Hair follicular keratinocyte (primary cell): ENCODE measurements around a stretch of chr2.

DNA sequence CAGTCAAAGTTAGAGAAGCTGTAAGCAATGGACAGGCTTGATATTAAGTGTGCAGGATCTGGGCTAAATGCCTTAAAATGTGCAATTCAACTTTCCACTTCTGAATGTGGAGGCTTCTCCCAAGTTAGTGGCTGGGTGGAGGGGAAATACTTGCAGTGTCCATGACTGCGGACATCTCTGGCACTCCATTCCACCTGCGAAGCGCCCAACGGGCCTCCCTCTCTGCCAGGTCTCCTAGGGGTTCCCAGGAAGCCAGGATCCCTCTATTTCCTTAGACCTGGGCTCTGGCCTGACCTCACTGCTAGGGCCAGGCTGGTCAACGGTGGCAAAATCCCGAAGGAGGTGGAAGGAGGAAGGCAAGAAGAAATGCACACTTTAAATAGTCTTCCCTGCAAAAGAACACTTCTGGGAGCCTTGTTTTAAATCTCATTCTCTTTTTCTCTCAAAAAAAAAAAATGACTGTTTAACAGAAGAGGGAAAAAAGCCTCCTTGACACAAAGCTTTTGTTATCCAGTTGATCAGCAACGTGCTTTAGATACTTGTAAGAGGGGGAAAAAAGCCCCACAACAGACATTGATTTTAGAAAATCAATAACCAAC, 5.1 kb downstream of the ZEB2 start:
- RAMPAGE, long total RNA = no peak

- RAMPAGE, long total RNA = no peak
Measured at GRCh38 chr2:144521391-144522030, 1.6 kb upstream of the ZEB2 start.

DNA sequence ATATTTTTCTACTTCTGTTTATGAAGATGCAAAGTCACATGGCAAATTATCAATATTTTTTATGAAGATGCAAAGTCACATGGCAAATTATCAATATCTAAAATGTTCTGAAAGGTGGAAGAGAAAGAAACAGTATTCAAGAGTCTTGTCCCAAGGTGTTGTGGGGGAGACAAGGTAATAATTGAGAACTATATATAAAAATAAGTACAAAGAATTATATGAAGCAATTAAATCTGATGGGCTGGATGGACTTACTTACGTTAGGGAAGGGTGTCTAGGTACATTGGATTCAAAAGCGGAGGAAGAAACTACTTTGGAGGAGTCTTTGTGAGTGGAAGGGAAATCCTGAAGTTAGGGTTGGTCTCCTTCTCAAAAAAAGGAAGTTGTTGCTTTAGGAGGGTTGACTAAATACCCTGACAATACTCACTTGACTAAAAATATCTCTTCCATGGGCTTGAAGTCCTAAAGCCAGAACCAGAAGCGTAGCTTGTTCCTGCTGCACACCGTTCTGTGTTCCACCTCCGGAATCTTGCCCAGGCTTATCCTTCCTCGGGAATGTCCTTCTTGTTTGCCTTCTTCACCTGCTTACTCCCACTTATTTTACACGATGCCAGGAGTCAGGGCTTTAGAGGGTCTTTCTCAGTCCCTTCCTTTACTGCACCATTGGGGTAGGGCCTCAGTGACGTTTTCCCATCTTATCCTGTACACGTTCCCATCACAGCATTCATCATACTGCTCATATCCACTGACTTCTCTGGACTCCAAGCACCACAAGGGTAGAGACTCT, 143.3 kb upstream of the ZEB2 start:
- RAMPAGE, long total RNA = no peak

DNA sequence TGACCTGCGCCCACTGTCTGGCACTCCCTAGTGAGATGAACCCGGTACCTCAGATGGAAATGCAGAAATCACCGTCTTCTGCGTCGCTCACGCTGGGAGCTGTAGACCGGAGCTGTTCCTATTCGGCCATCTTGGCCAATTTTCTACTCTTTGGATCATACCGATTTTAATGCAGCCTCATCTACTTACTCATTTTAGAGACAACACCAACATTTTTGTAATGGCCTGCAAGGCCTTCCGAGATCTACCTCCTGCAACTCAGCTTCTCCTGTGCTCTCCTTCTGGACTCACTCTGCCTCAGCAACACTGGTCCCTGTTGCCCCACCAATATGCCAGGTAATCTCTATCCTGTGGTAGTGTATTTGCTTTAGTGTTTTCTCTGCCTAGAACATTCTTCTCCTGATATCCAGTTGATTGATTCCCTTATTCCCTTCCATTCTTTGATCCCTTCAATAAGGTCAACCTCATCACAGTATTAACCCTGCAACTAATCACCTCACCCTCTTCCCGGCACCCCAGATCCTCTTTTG, 383.6 kb upstream of the ZEB2 start:
- RAMPAGE, long total RNA = no peak

DNA sequence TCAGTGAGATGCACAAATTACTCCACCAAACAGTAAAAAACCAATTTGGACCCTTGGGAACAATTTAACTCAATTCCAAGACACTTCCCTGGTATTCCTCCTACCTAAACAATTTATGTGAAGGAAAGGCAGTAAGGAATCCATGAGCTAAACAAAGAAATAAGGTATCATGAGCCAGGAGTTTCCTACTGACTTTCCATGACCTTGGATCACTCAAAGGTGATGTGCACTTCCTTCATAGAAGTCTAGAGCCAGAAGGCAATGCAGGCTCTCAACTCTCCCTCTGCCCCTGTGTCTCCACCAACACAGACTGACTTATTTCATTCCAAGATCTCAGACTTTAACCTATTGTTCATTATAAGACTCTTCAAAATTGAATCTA, 230.6 kb upstream of the ACVR2A start:
- RAMPAGE, long total RNA = no peak

DNA sequence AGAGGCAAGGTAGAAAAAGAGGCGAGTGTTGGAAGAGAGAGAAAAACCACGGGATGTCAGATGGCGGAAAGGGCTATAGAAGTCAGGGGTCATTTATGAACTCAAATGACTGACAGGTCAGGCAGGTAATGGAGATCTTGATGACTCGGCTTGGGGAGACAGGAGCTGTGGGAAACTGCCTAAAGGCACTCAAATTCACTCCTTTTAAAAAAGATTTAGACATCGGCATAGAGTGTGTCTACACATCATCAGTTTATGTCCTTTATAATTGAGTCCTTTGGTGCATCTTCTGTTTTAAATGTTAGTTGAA, 197.4 kb upstream of the ACVR2A start:
- RAMPAGE, long total RNA = no peak

GRCh38 chr2:150166075-150166849, 321.2 kb downstream of the RND3 start:
- RAMPAGE, long total RNA = no peak

GRCh38 chr2:150526917-150527271, 39.4 kb upstream of the RND3 start:
- RAMPAGE, long total RNA = no peak

DNA sequence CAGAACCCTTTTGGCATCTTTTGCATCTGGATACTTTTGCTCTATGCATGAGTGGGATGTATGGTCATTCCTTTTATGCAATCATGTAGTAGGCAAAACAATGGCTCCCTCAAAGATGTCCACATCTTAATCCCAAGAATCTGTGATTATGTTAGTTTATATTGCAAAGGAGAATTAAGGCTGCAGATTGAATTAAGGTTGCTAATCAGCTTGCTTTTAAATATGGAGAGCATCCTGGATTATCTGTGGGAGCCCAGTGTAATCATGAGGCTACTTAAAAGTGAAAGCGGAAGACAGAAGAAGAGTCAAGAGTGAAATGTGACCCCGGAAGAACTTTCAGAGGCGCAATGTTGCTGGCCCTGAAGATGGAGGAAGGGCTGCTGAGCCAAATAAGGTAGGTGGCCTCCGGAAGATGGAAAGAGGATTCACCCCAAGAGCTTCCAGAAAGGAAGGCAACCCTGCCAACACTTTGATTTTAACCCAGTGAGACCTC, 1.4 kb downstream of the NMI start:
- RAMPAGE, long total RNA = no peak

DNA sequence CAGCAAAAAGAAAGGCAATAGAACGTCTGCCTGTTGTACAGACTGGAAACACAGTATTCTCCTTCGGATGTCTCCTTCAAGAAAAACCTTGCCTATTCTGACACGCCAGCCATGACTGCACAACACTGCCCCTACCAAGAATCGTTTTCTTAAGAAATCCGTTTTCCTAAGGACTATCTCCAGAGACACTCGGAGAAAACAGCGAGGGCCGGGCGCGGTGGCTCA, 800 bp downstream of the NMI start:
- RAMPAGE, long total RNA = no peak

DNA sequence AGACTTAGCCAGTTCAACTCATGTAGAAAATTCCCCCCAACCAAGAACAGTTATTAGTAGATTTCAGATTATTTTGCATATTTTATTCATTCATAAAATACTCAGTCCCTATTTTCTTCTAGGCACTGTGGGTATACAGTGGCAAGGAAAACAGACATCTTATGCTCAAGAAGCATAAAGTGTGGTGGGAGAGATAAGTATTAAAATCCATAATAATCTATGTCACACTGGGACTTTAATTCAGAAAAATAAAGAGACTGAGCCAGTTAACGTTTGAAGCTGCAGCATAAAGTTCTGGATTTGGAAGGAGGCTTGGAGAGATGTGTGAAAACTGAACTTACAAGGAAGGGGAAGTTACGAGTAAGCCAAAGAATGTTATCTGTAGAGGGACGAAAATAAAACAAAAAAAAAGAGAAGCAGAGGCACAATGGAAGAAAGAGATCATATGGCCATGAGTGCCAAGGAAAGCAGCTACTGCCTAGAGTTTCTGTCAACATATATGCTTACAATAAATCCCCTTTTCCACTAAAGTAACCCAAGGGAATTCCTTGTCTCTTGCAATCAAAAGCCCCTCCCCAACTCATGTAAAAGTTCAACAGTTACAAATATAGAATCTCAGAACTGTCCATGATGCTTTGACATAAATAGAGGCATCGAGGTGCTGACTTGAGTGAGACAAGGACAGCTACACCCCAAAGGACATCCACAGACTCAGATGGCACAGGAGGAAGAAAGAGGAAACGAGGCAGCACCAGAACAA, 16.0 kb upstream of the ARL5A start:
- RAMPAGE, long total RNA = no peak

DNA sequence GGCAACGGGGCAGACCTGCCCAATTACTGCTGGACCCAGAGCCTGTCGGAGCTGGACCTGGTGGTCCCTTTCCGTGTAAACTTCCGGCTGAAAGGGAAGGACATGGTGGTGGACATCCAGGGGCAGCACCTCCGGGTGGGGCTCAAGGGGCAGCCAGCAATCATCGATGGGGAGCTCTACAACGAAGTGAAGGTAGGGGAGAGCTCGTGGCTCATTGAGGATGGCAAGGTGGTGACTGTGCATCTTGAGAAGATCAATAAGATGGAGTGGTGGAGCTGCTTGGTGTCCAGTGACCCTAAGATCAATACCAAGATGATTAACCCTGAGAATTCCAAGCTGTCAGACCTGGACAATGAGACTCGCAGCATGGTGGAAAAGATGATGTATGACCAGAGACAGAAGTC, 55.2 kb downstream of the FMNL2 start:
- RAMPAGE, long total RNA = no peak

- RAMPAGE, long total RNA = no peak
Measured at GRCh38 chr2:152418761-152419079, 83.7 kb downstream of the FMNL2 start.

DNA sequence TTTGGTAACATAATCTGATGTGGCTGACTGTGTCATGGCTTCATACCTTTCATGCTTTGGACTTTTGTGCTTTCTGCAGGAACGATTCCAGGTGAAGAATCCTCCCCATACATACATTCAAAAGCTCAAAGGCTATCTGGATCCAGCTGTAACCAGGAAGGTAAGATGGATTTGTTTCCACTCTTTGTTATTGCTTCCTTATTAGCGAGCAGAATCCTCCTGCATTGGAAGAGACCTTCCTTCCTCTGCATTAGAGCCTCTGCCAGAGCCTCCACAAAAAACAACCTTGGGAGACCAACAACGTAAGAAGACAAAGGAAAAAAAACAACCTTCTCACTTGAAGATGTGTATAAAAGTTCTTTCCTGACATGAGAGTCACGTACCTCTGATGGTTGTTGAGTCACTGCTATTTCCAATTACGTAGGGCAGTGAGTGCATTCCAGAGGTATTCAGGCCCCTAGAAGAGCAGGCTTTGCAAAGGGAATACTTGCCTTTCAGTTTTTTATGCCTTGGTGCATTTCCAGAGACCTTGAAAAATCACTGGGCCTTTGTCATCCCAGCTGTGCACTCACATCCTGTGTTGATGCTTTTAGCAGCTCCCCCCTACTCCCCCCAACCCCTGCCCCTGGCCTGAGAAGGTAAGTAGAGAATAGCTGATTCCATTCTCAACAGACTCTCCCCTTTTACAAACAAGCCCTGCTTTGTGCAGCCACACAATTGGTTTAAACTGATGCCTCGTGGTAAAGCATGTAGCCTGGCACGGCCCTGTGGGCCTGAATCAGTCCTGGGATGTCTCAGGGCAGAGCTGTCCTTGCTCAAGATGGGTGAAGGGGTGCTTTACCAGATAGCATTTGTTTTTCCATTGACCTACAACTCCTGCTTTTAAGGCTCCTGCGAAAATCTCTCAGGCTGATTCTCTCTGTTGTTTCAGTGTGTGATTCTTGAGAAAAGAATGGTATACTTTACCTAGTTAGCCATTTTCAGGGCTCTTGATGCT, 174.3 kb downstream of the PRPF40A start:
- RAMPAGE, long total RNA = no peak

DNA sequence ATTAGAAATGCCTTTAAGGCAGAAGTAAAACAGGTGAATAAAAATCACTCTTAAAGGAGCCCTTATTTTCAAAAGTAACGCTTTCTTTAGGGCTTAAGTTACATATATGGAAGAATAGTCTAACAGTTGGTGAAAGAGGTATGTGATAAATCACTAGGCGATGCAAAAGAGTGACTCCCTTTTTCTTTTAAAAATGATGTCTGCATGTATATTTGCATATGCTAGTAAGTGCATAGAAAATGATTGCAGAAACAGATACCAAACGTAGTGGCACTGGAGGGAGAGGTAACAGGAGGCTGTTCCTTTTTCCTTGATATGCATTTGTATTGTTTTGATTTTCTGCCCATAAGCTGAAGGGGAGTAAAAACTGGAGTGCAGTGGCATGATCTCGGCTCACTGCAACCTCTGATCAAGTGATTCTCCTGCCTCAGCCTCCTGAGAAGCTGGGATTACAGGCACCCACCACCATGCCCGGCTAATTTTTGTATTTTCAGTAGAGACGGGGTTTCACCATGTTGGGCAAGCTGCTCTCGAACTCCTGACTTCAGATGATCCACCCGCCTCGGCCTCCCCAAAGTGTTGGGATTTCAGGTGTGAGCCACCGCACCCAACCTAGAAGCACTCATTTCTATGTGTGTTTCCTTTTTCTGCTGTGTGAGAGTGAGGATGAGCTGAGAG, 158.1 kb downstream of the PRPF40A start:
- RAMPAGE, long total RNA = no peak

DNA sequence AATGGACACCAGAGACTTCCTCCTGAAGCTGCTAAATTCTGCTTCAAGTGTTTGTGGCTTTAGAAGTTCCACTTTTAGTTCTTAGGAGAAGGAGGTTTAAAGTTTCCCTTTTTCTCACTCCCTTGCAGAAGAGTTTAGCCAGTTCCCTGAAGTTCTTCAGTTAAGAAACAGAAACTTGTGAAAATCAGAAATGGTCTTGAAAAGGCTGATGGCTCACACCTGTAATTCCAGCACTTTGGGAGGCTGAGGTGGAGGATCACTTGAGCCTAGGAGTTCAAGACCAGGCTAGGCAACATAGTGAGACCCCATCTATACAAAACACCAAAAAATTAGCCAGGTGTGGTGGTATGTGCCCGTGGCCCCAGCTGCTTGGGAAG, 105.2 kb downstream of the PRPF40A start:
- RAMPAGE, long total RNA = no peak

DNA sequence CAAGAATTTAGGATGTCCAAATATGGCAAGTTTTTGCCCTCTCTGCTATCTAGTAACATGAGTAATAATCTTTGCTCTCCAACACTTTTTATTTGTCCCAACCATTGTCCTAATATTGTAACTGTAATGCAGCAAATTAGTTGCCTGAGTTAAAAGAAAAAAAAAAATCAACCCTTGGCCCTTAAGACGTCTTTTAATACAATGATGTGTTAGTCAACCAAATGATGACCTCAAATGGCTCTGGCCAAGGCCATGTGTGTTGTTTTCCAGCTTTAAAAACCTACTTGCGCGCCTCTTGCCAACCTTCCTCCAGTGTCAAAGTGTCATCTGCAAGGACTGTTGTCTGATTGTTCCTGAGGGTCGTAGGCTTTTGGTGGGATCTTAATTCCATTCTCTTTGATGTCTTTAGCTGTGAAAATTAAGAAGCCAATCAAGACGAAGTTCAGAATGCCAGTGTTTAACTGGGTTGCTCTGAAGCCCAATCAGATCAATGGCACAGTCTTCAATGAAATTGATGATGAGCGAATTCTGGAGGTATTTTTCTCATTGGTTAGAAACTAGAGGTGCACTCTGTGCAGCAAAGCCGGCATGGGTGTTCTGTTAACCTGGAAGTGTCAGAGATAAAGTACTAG, 92.1 kb downstream of the PRPF40A start:
- RAMPAGE, long total RNA = no peak

DNA sequence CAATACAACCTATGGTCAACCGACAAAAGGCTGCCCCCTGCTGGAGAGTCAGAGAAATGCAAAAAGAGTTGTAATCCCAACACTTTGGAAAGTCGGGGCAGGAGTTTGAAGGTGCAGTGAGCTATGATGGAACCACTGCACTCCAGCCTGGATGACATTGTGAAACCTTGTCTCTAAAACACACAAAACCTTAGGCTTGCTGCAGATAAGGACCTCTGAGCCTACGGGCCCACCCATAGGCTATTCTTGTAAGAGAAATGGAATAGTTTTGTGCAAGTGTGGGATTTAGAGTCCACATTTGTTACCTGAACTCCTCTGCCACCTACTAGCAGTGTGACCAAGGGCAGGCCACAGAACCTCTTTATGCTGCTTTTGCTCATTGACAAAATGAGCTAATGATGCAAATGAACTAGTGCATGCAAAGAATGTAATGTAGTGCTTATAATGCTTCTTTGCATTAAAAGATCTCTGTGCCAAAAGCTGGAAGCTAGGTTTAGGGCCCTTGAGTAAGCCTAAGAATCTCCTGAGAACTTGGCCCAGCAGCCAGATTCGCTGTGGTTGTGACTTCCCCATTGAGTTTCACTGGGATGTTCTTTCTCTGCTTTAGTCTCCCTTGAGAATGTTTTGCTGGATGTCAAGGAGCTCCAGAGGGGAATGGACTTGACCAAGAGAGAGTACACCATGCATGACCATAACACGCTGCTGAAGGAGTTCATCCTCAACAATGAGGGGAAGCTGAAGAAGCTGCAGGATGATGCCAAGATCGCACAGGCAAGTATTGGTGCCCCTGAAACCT, 81.2 kb downstream of the PRPF40A start:
- RAMPAGE, long total RNA = no peak

- RAMPAGE, long total RNA = no peak
Measured at GRCh38 chr2:152637278-152638244, 79.7 kb downstream of the PRPF40A start.

DNA sequence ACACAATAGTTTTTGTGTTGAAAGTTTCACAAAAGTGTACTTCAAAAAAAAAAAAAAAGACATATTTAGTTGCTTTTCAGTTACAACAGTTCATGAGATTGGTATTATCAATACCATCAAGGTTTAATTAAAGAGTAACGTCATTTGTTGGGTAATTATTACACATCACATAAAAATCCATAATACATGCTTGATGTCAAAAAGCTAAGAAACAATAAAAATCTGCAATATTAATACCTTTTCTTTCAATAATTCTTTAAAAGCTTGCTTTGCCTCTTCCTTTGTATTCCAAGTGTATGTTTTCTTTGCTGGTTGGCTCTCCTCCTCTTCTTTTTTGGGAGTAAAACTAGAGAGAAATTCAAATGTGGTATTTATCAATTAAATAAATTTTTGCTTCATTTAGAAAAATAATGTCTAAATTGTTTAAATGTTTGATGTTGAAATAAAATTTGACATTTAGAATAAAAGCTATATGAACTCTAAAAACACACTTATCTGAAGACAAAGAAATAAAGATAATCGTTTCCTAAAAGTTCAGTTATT, 43.8 kb downstream of the PRPF40A start:
- RAMPAGE, long total RNA = no peak